Zone of skin (tissue), 1 donor: ENCODE measurements around a stretch of chr21.

DNA sequence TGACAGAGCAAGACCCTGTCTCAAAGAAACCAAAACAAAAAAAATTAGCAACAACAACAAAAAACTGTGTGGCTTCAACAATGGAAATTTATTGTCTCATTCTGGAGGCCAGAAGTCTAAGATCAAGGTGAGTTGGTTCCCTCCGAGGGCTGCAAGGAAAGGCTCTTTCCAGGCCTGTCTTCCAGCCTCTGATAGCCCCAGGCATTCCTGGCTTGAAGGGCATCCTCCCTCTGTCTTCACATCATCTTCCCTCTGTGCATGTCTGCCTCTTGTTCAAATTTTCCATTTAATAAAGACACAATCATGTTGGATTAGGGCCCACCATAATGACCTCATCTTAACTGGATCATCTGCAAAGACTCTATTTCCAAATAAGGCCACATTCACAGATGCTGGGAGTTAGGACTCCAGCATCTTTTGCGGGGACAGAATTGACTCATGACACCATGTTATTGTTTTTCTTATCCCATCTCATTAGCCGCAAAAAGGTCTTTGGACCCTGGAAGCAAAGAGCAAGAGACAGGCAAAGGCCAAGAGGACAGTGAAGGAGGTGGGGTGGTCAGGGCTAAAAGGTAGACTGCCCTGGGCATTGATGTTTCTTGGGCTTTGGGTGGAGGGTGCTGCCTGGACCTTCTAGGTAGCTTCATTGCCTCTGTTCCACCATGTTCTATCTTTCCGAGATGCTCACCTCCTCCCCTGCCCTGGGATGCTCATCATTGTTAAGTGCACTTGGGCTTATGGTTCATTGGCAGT lies 24.6 kb downstream of the HUNK start:
- RRBS = no CpG with 5 or more reads among the region's 4 CpGs

- RRBS = no CpG with 5 or more reads among the region's 2 CpGs
Observed at GRCh38 chr21:32315550-32315859, 16.9 kb downstream of the MRAP start.

- RRBS = no CpG with 5 or more reads among the region's 14 CpGs
Observed at GRCh38 chr21:32425910-32427119, 13.8 kb downstream of the EVA1C start.

- RRBS = no CpG with 5 or more reads among the region's 7 CpGs
Observed at GRCh38 chr21:32455593-32455989, 43.1 kb downstream of the EVA1C start.

GRCh38 chr21:32493020-32493810 lies 80.7 kb downstream of the EVA1C start:
- RRBS = no CpG with 5 or more reads among the region's 9 CpGs

DNA sequence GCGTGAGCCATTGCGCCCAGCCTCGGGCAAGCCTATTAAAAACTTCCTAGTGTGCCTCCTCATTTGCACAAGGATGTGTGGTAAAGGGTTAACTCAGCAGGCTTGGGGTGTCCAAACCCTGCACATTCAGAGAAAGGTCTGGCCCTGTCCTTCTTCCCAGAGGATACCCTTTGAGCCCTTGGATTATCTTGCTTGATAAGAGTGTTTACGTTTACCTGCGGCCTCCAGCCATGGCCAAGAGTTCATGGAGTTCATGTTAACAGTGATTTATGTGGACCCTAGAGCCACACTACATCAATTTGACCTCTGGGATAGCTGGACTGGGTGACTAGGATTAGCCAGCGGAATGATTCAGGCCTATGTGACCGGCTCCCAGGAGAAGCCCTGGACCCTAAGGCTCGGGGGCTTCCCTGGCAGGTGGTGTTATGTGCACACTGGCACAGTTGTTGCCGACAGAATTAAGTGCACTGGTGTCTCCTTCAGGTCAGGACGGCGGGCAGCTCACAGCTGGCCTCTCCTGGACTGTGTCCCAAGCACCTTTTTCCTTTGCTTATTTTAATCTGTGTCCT lies 7.7 kb upstream of the TCP10L start:
- RRBS = no CpG with 5 or more reads among the region's 11 CpGs

GRCh38 chr21:32726500-32727035 lies 1.2 kb downstream of the SYNJ1 start:
- RRBS = no CpG with 5 or more reads among the region's 8 CpGs

DNA sequence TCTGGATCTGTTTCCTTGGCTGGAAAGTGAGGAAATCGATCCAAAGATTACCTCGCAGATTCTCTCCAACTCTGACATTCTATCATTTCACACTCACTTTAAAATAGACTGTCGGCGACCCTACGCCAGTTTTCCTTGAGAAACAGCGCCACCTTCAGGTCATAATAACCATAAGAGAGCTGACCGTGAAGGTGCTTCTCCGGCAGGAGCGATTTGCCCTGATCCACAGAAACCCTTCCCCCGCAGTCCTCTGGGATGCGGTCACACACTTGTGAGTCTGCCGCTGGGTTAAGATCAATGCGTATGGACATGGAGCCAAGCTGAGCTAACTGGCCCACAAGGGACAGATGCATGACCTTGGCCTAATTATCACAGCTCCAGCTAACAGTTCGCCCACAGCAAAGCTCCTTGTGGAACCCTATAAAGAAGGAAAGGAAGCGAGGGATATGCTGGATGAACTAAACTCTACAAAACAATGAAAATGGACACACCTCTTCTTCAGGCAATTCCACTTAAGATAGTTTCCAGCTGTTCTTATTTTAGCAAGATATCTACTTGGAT lies 32.8 kb upstream of the IFNAR2 start:
- RRBS = no CpG with 5 or more reads among the region's 15 CpGs

DNA sequence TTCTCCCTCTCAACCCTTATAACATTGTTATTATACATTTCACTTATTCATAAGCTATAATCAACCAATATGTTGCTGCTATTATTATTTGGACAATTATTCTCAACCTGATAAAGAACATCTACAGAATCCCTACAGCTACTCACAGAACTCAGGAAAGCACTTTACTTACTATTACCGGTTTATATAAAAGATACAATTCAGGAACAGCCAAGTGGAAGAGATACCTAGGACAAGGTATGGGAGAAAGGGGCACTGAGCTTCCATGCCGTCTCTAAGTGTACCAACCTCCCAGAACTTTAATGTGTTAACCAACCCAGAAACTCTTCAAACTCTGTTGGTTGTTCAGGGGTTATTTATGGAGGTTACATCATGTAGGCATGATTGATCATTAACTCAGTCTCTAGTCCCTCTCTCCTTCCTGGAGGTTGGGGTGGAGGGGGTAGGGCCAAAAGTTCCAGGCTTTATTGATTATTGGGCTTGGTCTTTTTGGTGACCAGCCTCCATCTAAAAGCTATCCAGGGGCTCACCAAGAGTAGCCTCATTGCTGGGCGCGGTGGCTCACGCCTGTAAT lies 3.6 kb upstream of the IFNAR2 start:
- RRBS = no CpG with 5 or more reads among the region's 5 CpGs

DNA sequence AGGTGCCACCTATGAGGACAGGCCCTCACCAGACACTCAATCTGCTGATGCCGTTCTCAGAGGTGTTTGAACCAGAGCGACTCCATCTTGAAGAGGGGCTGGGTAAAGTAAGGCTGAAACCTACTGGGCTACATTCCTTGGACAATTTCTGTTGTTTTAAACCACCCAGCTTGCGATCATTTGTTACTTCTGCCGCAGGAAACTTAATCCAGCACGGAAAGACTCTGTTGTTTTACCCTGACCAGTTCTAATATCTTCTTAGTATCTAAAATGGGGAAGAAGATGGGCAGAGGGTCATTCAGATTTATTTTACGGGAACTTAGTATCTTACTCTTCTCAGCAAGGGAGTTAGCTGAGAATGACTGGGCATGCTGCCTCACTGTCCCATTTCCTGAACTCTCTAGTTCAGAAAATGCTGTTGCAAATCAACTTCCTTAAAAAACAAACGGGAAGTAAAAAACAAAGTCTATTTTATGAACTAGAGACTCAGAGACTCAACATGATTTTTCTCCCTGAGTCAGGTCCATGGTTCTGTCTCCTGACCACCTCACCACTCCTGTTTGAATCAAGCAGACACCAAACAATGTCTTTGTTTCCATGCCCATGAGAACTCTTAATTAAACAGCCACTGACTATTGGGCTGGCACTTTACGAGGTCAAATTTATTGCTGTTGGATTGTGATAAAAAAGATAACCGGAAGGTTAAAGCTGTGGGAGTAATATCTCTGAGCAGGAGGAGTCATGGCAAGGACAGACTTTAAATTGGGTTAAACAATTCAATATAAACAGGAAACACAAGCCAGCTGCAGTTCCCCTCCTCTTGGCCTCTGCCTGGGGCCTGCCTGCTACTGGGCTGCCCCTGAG lies 23.8 kb upstream of the IFNAR1 start:
- RRBS = no CpG with 5 or more reads among the region's 9 CpGs

- RRBS = no CpG with 5 or more reads among the region's 1 CpG
Observed at GRCh38 chr21:33332046-33332518, 7.3 kb downstream of the IFNAR1 start.

- RRBS = no CpG with 5 or more reads among the region's 26 CpGs
Observed at GRCh38 chr21:33551596-33552899, 9.2 kb downstream of the SON start.

- RRBS = 97% methylated on average over 2 of the region's 41 CpGs
Observed at GRCh38 chr21:33554419-33555195, 11.8 kb downstream of the SON start.

DNA sequence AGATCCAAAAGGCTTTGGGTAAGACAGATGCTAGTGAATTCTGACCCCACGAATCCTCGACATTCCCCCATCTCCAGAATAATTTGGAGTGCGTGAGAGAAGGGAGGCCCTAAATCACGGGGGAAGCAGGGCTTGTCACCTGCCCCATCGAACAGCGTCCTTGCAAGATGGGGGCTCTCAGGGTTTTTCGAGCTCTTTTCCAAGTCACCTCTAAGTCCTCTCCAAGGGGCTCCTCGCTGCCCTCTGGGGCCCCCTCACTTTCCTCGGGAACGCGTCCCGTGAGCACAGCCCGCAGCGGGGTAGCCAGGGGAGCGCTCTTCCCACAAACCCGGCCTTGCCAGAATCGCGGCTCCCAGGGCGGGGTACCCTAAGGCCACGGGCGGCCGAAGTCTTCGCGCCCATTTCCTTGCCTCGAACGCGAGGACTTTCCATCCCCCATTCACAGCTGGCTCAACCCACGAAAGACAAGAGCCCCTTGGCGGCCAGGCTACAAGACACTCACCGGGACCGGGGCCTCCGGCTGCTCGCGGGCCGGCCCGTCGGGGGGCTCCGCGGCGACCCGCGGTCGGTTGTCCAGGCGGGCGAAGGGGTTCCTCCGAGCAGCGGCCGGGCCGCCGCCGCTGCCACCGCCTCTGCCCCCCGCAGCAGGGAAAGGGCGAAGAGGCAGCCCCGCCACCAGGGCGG lies 523 bp downstream of the DONSON start:
- RRBS = 1% methylated on average over 16 of the region's 56 CpGs

- RRBS = no CpG with 5 or more reads among the region's 5 CpGs
Observed at GRCh38 chr21:33951602-33952272, 36.1 kb upstream of the ATP5PO start.

GRCh38 chr21:34076728-34077404 lies 3.5 kb downstream of the MRPS6 start:
- RRBS = no CpG with 5 or more reads among the region's 5 CpGs

GRCh38 chr21:34185977-34186811 lies 112.8 kb downstream of the MRPS6 start:
- RRBS = no CpG with 5 or more reads among the region's 16 CpGs

- RRBS = no CpG with 5 or more reads among the region's 24 CpGs
Observed at GRCh38 chr21:34517480-34518284, 5.7 kb upstream of the KCNE1 start.